ENCODE measurements around the genes ZFY, AMELY, TSPY1, NLGN4Y and RBMY1B.

DNA sequence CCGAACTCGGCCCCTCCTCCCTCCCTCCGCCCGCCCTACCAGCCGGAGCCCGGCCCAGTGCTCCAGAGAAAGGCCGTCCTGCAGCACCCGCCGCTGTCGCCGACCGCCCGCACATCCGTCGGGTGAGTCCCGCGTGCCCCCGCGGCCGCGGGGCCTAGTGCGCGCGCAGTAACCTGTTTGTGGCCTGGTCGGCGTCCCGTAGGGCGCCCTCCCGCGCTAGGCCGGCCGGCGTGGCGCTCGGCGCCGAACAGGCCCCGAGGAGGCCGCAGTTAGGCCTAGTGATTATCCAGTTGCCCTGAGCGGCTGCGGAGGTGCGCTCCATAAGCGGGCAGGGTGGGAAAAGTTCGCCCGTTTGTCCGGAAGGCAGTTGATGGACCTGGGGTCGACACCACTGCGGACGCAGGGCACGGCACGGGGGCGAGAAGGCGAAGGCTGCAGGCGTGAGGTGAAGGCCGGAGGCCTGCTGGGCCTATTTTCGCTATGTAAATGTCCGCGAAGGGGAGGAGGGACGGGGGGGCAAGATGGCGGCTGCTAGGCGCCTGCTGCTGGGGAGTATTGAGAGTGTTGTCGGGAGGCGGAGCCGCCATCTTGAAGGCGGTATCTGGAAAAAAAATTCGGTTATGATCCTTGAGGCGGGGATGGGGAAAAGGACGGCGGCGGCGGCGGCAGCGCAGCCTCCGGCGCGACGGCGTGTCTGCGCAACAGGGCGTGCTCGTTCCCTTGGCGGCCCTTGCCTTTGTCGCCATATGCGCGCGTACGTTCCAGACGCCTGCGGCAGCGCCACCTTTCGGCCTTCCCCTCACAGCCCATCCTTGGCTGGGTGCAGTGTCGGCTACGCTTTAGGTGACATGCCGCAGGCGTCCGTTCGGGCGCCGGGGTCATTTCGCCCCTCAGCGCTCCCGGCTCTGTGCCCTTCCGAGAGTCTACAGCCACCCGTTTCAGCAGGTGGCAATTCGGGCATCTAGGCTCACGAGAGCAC lies at the start of gene ZFY:
ZFY (plus strand) TSS at position 57 of the 979 bp plus-strand sequence.
- PRO-cap, result no peak

- PRO-cap, result no peak
Observed at GRCh38 chrY:6911435-6911913, at the start of gene AMELY. Gene AMELY, minus strand, starts transcription at chrY:6911752.

GRCh38 chrY:7274556-7275391 lies 363.2 kb upstream of the AMELY start:
- PRO-cap, result no peak

- PRO-cap, result no peak
Observed at GRCh38 chrY:9466531-9467146, at the start of gene TSPY1. Gene TSPY1, plus strand, starts transcription at chrY:9466955.

DNA sequence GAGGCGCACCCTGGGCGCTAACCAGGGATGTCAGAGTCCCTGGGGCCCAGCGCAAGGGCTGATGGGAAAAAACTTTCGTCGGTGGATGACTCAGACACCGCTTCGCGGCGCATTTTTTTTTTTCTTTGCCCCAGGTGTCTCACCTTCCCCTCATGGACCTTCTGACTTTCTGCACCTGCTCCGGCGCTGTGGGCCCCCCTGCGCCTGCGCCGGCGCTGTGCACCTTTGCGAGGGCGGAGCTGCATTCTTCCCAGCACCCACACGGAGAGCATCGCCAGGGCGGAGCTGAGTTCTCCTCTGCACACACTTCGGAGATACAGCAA lies 1575.3 kb downstream of the TSPY10 start:
- PRO-cap, result no peak

GRCh38 chrY:13478923-13479867 lies 638 bp downstream of the UTY start:
- PRO-cap, result no peak

- PRO-cap, result no peak
Observed at GRCh38 chrY:13704973-13705615, 1.4 kb downstream of the TMSB4Y start.

GRCh38 chrY:14524077-14525412 lies at the start of gene NLGN4Y:
Gene NLGN4Y, plus strand, starts transcription at chrY:14524529.
- PRO-cap, result no peak

DNA sequence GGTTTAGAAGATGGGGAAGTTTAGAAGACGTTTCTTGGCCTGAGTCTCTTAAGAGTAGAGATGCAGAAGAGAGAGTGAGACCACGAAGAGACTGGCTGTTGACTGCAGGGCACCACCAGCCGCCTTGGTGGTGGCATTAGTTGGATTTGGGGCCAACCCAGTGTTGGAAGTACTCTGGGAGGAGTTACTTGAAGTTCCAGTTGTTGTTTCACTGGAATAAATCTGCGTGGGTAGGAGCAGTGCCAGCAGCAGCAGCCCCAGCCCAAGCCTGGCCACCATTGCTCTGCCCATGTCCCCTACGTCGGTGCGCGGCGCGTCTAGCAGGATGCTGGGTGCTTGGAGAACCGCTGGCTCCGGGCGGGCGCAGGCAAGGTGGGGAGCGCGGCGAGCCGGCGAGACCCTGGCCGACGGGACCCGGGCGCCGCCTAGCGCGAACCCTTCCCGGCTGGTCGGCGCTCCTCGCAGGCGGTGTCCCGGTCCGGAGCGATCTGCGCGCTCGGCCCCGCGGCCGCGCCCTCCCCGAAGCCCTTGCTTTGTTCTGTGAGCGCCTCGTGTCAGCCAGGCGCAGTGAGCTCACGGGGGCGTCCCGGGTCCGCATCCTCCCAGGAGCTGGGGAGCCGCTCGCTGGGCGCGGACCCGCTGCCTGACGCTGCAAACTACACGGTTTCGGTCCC lies 219.0 kb upstream of the HSFY2 start:
- PRO-cap, result no peak

DNA sequence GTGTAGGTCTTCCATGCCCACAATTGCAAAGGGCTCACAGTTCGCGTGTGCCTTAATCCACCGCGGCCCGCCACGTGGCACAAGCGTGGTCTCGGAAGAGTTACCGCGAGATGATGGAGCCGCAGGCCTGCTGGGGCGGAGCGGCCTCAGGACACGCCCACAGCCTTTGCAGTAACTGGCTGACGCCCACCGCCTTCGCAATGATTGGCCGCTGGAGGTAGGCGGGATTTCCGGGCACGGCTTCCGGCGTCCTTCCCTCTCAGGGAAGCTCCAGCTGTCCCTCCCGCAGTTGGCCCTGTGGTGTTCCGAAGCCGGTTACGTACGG lies at the start of gene RBMY1B:
RBMY1B (plus strand) TSS at position 227 of the 325 bp plus-strand sequence.
- PRO-cap, result no peak